ENCODE data around the genes BCL11B and EML1.

GRCh38 chr14:99093974-99094273, 178.1 kb downstream of the BCL11B start:
- RRBS, 2 experiments: no CpG with 5 or more reads among the region's 6 CpGs
CAGE:
- cytosol, long polyA minus RNA: no peak
- cytosol, long polyA plus RNA: no peak
- long polyA plus RNA: no peak
- nucleus, long polyA minus RNA: no peak
- nucleus, long polyA plus RNA: no peak

DNA sequence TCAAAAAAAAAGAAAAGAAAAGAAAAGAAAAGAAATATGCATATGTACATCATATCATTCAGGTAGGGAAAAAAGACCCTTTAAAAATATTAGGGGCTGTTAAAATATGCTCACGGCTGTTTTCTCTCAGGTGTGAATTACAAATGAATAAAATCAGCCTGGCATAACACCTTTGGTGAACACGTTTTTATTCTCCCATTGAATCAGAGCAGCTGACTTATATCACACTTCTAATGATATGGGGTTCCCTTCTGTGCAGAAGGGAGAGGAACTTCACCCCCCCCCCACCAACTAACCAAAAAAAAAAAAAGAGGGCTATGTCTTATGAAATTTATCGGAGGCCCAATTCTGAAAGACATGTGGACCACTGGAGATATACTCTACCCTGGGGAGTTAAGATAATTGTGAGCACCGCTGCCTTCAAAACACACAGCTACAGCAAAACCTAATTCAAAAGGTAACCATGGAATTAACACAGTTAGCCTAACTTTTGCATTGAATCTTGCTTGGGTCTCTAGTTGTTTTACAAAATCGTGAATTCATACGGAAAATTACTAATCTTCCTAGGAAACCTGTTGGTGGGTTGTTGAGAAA, 4.6 kb downstream of the BCL11B start:
- RRBS, 2 experiments: no CpG with 5 or more reads among the region's 6 CpGs
CAGE:
- cytosol, long polyA minus RNA: no peak
- cytosol, long polyA plus RNA: no peak
- long polyA plus RNA: no peak
- nucleus, long polyA minus RNA: no peak
- nucleus, long polyA plus RNA: no peak

GRCh38 chr14:99271432-99272522, at the start of gene BCL11B:
Gene BCL11B, minus strand, starts transcription at chr14:99272197.
- RRBS, 2 experiments: 5 to 10% methylated on average over 24 of the region's 61 CpGs
CAGE:
- cytosol, long polyA minus RNA: no peak
- cytosol, long polyA plus RNA: no peak
- long polyA plus RNA: no peak
- nucleus, long polyA minus RNA: no peak
- nucleus, long polyA plus RNA: no peak

- RRBS, 2 experiments: no CpG with 5 or more reads among the region's 7 CpGs
CAGE:
- cytosol, long polyA minus RNA: no peak
- cytosol, long polyA plus RNA: no peak
- long polyA plus RNA: no peak
- nucleus, long polyA minus RNA: no peak
- nucleus, long polyA plus RNA: no peak
Measured at GRCh38 chr14:99444956-99445425, 35.7 kb downstream of the SETD3 start.

DNA sequence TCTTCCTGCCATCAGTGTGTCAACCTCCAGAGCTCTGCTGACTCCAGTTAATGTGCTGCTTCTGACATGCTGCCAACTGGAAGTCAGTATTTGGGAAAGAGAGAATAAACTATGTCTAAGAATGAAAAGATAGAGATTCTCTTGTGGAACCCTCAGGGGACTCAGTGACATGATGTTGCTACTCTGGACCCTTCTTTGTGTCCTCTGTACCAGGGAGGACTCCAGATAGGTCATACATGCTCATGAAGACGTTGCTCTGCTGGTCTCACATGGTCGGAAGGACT, 25.3 kb downstream of the CCNK start:
- RRBS, 2 experiments: no CpG with 5 or more reads among the region's 2 CpGs
CAGE:
- cytosol, long polyA minus RNA: no peak
- cytosol, long polyA plus RNA: no peak
- long polyA plus RNA: no peak
- nucleus, long polyA minus RNA: no peak
- nucleus, long polyA plus RNA: no peak

DNA sequence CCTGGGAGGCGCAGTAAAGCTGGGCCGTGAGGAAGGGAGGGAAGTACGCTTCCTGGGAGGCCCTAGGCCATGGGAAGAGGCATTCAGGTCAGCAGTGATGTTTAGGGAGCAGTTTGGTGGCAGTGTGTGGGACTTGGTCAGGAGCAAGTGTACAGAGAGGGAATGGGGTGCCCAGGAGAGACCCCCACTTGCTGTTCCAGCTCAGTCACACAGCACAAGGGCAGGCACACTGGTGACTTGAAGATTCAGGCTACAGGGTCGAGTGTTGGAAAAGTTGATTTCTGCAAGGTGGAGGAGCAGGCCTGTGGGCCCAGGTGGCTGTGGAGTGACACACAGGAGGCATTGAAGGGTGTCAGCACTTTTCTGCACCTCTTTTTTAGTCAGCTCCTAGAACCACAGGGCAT, 27.3 kb downstream of the CCNK start:
- RRBS, 2 experiments: no CpG with 5 or more reads among the region's 4 CpGs
CAGE:
- cytosol, long polyA minus RNA: no peak
- cytosol, long polyA plus RNA: no peak
- long polyA plus RNA: no peak
- nucleus, long polyA minus RNA: no peak
- nucleus, long polyA plus RNA: no peak

DNA sequence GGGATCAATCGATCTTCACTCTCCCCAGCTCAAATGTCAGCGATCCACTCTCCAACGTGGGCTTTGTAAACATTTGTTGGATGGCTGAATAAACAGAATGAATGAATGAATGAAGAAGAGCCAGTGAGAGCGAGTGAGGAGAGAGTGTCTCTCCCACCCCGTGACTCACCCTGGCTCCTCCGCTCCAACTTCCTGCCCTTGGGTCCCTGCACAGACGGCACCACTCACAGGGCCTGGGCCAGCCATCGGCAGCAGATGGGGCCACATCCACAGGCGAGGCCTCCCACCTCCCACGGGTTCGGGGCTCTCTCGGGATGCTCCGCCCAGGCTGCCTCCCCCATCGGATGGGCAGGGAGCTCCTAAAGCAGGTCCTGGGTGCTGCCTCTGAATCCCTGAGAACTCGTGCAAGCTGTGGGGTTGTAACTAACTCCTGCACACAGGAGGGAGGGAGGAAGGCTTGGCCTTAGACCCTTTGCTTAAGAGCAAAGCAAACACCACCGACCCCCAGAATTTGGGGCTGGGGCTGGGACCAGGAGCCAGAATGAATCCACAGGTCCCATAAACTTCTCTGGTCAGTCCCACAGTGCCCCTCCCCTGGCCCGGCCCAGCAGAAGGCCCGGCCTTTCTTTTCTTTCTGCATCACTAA, 41.3 kb downstream of the CCNK start:
- RRBS, 2 experiments: no CpG with 5 or more reads among the region's 18 CpGs
CAGE:
- cytosol, long polyA minus RNA: no peak
- cytosol, long polyA plus RNA: no peak
- long polyA plus RNA: no peak
- nucleus, long polyA minus RNA: no peak
- nucleus, long polyA plus RNA: no peak

GRCh38 chr14:99570394-99570874, 33.6 kb downstream of the CCDC85C start:
- RRBS, 2 experiments: no CpG with 5 or more reads among the region's 12 CpGs
CAGE:
- cytosol, long polyA minus RNA: no peak
- cytosol, long polyA plus RNA: no peak
- long polyA plus RNA: no peak
- nucleus, long polyA minus RNA: no peak
- nucleus, long polyA plus RNA: no peak

DNA sequence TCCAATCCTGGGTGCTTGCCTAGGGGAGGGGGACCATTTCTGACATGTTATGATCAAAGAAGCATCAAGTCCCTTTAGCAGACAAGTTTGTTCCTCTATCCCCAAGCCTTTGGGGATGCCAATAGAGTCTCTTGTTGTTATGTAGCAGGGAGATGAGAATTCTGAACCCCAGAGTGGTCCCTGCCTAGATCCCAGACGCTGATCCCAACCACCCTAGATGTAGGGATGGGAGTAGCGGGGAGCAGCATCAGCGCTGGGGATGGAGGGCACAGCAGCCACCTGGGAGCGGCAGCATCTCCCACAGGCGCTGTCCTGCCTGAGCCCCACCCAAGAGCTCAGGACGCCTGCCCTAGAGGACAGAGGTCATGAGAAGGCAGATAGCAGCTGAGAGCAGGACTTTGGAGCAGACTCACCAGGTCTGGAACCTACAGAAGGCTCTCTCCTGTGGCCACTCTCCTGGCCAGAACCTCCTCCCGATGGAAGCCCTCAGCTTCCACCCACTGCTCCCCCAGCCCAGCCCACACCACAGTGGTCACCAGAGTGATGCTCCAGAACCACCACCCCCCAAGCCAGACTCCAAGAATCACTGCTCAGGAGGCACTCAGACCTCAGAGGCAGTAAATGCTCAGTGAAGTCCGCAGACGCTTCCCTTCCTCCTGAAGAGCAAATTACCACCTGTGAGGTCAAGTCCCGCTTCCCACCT, 7.2 kb downstream of the CCDC85C start:
- RRBS, 2 experiments: no CpG with 5 or more reads among the region's 10 CpGs
CAGE:
- cytosol, long polyA minus RNA: no peak
- cytosol, long polyA plus RNA: no peak
- long polyA plus RNA: no peak
- nucleus, long polyA minus RNA: no peak
- nucleus, long polyA plus RNA: no peak

- RRBS, 2 experiments: no CpG with 5 or more reads among the region's 6 CpGs
CAGE:
- cytosol, long polyA minus RNA: no peak
- cytosol, long polyA plus RNA: no peak
- long polyA plus RNA: no peak
- nucleus, long polyA minus RNA: no peak
- nucleus, long polyA plus RNA: no peak
Measured at GRCh38 chr14:99619627-99619956, 15.6 kb upstream of the CCDC85C start.

GRCh38 chr14:99752092-99752500, 41.1 kb upstream of the EML1 start:
- RRBS, 2 experiments: no CpG with 5 or more reads among the region's 10 CpGs
CAGE:
- cytosol, long polyA minus RNA: no peak
- cytosol, long polyA plus RNA: no peak
- long polyA plus RNA: no peak
- nucleus, long polyA minus RNA: no peak
- nucleus, long polyA plus RNA: no peak

GRCh38 chr14:99773415-99774125, 19.6 kb upstream of the EML1 start:
- RRBS, 2 experiments: no CpG with 5 or more reads among the region's 23 CpGs
CAGE:
- cytosol, long polyA minus RNA: no peak
- cytosol, long polyA plus RNA: no peak
- long polyA plus RNA: no peak
- nucleus, long polyA minus RNA: no peak
- nucleus, long polyA plus RNA: no peak

DNA sequence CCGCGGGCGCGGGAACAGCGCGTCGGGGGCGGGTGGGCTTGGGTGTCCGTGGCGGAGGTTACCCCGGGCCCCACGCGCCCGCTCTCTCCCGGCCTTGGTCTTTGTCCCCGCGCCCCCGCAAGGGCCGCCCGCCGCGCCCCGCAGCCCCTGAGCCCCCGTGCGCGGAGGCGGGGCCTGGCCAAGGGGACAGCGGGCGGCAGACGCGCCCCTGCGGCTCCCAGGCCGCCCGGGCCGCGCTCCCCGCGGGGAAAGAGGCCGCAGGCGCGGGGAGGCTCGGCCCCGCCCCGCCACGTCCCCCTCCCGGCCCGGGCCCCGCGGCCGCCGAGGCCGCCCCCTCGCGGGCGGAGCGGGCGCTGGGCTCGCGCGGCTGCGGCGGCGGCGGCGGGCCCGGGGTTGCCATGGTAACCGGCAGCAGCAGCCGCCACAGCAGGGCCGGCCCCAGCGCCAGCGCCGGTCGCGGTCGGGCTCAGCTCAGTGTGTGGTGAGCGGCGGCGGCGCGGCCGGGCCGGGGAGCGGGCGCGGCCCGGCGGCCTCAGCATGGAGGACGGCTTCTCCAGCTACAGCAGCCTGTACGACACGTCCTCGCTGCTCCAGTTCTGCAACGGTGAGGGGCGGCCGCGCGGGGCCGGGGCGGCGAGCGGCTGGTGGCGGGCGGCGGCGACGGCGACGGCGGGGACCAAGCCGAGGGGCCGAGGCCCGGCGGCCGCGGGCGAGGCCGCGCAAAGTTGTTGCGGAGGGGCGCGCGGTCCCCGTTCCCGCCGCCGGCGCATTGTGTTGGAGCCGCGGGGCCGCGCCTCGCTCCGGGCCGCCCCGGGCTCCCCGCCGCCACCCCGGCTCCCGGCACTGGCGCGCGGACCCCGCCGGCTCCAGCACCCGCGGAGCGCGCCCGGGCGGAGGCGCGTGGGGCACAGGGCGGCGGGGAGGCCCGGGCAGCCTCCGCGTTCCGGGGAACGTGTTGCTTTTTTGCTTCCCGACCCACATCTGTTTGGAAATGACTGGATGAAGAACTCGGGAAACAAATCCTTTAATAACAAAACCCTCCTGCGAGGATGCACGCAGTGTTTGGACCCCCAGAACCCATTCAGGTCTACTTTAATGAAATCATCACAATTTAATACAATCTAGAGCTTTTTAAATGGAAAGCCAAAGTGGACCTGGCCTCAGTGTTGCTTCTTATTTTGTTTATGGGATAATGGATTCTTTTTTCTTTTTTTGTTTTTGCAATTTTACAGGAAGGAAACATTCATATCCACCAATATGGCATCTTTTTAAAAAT, at the start of gene EML1:
TSS of gene EML1 (plus strand) at position 474 of the 1,276 bp plus-strand sequence.
- RRBS, 2 experiments: 2% methylated on average over 79 to 83 of the region's 162 CpGs
CAGE:
- cytosol, long polyA minus RNA: no peak
- cytosol, long polyA plus RNA: no peak
- long polyA plus RNA: no peak
- nucleus, long polyA minus RNA: no peak
- nucleus, long polyA plus RNA: no peak

GRCh38 chr14:99973206-99973405, 92.1 kb upstream of the EVL start:
- RRBS, 2 experiments: no CpG with 5 or more reads among the region's 1 CpG
CAGE:
- cytosol, long polyA minus RNA: no peak
- cytosol, long polyA plus RNA: no peak
- long polyA plus RNA: no peak
- nucleus, long polyA minus RNA: no peak
- nucleus, long polyA plus RNA: no peak

DNA sequence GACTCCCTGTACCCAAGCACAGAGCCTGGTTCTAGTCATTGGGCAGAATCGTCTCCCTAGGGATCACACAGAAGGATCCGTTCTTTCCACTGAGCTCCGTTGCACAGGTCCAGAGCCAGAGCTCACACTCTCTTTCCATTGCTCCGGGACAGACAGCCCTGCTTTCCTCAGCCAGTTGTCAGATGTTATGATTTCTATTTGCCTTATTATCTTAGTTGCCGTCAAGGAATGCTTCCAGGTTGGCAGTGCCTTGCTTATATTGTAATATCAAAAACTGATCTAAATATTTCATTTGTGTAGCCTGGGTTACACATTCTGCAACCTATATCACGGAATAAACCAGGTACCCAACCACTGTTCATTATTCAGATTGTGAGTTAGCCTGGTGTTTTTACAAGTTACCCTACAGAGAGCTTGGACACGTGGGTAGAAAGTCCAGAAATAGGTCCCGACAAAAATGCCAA, 17.8 kb upstream of the EVL start:
- RRBS, 2 experiments: no CpG with 5 or more reads among the region's 8 CpGs
CAGE:
- cytosol, long polyA minus RNA: no peak
- cytosol, long polyA plus RNA: no peak
- long polyA plus RNA: no peak
- nucleus, long polyA minus RNA: no peak
- nucleus, long polyA plus RNA: no peak

DNA sequence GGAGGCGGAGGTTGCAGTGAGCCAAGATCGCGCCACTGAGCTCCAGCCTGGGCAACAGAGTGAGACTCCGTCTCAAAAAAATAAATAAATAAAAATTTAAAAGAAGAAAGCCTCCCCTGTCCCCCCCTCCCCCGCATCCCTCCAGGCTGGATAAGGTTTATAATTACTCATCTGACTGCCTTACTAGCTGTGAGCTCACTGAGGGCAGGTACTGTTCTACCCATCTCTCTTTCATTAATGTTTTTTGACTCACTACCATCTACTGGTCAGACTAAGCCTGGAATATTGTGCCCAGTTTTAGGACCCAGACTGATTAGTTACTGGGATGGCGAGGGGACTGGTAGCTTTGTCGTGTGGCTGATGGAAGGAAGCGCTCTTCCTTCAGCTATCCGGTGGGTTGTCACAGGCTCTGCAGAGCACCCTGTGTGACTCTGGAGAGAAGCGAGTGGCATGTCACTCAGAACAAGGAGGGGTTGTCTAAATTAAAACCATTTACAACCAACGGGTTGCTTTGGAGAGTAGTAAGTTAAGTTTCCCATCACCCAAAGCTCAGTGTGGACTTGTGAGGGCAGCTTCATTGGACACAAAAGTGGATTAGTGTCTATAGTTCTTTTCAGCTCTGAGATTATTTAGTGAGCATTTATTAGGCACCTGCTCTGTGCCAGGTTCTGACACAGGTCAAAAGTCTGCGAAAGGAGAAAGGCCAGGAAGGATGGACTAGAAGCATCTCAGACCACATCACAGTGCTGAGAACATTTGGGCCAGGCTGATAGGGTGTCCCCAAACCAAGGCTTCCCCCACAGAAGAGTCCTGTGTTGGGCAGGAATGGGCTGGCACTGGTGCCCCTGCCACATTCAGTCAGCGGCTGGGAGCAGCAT, 17.1 kb downstream of the EVL start:
- RRBS, 2 experiments: no CpG with 5 or more reads among the region's 13 CpGs
CAGE:
- cytosol, long polyA minus RNA: no peak
- cytosol, long polyA plus RNA: no peak
- long polyA plus RNA: no peak
- nucleus, long polyA minus RNA: no peak
- nucleus, long polyA plus RNA: no peak

DNA sequence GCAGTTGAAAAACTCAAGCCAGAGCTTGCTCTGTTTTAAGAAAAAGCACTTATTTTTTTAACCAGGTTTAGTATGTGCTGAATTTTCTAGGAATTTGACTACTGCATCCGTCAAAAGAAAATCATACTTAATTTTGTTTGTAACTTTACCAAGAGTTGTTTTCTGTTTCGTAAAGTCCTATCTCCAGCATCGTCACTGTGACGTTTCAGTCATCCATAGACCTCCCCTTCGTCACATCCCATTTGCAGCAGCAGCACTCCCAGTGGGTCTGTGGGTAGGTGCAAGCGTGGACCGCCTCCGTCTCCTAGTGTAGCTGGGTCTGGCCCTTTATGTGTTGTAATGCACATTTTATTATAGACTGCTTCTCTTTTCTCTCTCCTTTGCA, 41.0 kb downstream of the EVL start:
- RRBS, 2 experiments: no CpG with 5 or more reads among the region's 8 CpGs
CAGE:
- cytosol, long polyA minus RNA: no peak
- cytosol, long polyA plus RNA: no peak
- long polyA plus RNA: no peak
- nucleus, long polyA minus RNA: no peak
- nucleus, long polyA plus RNA: no peak

- RRBS, 2 experiments: no CpG with 5 or more reads among the region's 24 CpGs
CAGE:
- cytosol, long polyA minus RNA: no peak
- cytosol, long polyA plus RNA: no peak
- long polyA plus RNA: no peak
- nucleus, long polyA minus RNA: no peak
- nucleus, long polyA plus RNA: no peak
Measured at GRCh38 chr14:100124391-100125220, 34.8 kb downstream of the DEGS2 start.

DNA sequence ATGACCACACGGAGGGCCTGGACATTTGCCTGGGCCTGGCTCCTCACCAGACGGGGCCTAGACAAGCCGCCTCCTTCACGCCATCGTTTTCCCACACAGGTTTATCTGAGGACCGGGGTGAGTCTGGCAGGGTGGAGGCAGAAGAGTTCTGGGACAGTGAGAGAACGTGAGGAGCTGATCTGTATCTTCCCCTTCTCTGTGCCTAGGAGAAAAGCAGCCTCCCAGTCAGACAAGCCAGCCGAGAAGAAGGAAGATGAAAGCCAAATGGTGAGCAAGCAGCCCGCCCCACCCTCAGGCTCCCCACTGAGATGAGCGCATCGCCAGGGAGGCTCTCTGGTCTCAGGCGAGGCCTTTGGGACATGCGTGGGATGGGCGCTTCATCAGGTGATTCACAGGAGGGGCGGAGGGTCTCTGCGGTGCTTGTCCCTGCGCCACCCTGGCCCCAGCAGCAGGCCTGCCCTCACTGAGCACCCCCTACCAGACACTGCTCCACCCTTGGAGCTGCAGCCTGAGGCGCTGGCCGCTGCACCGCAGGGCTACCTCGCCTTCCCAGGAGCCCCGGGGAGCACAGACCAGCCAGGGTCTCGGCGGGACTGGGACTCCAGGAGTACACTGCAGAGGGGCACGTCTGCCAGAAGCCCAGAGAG, 26.8 kb downstream of the DEGS2 start:
- RRBS, 2 experiments: no CpG with 5 or more reads among the region's 25 CpGs
CAGE:
- cytosol, long polyA minus RNA: no peak
- cytosol, long polyA plus RNA: no peak
- long polyA plus RNA: no peak
- nucleus, long polyA minus RNA: no peak
- nucleus, long polyA plus RNA: no peak

DNA sequence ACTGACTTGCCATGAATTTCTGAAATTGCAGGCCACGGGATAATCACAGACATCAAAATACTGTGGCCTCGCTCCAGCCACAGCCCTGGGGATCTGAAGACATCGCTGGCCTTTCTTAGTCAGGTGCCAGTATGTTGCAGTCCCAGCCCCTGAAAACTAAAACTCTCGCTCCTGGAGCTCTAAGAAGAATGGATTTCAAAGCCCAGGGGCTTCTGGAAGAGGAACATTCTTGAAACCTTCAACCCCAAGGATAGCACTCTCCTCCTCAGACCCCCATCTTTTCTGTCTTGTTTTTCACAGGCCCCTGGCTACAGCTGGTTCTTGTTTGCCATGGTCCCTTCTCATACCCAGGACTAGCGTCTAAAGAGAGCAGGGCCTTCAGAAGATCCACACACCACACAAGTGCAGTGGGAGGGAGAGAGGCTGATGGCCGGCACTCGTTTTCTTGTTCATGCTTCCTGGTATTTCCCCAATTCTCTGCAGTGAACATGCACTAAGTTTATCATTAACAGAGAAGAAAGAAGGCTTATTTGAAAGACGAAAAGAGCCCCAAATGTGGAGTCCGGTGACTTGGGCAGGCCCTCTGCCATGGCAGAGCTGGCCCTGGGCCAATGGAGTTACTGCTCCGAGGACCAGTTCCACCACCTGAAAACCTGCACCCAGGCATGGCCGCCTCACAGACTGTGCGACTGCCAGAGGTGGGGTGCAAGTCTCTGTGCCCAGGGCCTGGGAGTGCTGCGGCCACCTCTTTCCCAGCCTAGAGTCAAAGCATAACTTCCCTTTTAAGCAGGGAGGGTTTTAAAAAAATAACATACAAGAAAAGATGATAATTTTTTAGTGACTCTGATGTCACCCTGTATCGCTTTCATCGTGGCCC, 25.0 kb downstream of the DEGS2 start:
- RRBS, 2 experiments: no CpG with 5 or more reads among the region's 15 CpGs
CAGE:
- cytosol, long polyA minus RNA: no peak
- cytosol, long polyA plus RNA: no peak
- long polyA plus RNA: no peak
- nucleus, long polyA minus RNA: no peak
- nucleus, long polyA plus RNA: no peak

Measured in HepG2 (cell line).